Neural progenitor cell (in vitro differentiated cells): ENCODE measurements around a stretch of chr7.

DNA sequence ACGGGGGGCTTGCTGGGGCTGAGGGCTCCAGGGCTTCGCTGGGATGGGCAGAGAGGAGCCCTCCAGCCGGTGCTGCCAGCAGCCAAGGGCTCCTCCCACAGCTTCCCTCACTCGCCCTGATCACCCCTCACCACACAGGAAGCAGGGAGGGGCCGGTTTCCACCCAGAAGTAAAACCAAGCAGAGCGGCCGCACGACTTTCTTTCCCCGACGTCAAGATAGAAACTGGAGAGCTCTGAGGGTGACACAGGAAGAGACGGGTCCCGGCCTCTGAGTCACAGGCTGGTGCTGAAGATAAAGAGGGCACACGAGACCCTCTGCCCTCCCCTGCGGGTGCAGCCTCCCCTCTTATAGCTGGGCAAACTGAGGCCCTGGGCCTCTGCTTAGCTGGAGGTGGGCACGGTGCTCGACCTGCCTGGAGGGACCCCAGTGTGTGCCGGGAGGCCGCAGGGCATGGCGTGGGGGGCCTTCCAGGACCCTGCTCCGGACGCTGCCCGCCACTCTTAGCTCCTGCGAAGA, 31.2 kb downstream of the ADAP1 start:
- RAMPAGE, long total RNA, result no peak

DNA sequence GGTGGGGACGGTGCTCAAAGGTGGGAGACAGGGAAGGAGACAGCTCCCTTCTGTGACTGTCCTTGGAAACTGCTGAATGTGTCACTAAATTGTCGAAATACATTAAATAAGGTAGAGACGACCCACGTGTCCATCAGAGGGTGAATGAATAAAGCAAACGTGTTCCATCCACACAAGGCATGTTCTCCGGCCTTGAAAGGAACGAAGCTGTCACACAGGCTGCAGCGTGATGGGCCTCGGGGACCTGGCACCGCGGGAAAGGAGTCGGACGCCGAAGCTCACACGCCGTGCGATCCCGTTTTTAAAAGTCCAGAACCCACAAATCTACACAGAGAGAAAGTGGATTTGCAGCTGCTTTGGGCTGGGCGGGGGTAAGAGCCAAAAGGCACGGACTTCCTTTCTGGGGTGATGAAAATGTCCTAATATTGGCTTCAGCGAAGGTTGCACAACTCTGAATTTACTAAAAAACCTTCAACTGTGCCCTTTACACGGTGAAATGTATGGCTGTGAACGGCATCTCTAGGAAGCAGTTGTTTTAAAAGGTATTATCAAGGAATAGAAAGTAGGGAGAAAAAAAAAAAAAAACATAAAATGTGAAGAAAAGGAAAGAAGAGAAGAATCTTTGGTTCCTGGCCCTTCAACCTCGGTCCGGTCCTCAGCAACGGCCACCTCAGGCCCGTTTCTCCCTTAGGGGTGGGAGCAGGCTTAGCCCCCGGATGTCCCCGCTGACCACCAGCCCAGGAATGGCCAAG, 23.1 kb downstream of the ADAP1 start:
- RAMPAGE, long total RNA, result no peak

- RAMPAGE, long total RNA, result no peak
Observed at GRCh38 chr7:986000-986895, 3.3 kb downstream of the CYP2W1 start.

GRCh38 chr7:1048767-1049623, 4.6 kb downstream of the GPR146 start:
- RAMPAGE, long total RNA, result no peak

DNA sequence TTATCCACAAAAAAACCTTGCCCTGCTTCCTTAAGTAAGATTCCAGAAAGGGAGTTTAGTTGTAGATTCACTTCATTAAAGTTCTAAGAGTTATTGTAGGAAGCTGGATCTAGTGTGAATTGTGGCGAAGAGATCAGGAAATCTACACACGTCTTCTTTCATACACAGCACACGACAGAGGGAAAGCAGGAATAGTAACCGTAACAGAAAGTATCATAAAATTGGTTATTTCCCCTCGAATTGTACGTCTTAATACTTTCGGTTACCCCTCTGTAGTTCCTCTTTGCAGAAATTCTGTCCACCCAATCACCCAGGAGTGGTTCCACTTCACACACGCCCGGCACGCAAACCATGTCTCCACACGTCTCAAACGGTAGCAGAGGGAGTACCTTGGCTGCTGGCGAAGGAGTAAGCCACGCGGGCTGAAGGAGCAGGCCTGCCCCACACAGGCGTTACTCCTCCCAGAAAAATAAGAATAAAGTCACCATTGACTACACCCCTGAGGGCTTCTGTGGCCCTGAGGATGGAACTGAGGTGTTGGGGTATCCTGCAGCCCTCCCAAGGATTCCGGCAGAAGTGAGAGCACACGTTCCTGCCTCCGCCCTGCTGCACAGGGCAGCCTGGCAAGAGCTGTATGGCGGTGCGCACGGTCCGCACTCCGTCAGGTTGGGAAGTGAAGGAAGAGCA, 17.9 kb downstream of the GPR146 start:
- RAMPAGE, long total RNA, result no peak

- RAMPAGE, long total RNA, result no peak
Observed at GRCh38 chr7:1090219-1090511, 2.3 kb downstream of the GPER1 start.

DNA sequence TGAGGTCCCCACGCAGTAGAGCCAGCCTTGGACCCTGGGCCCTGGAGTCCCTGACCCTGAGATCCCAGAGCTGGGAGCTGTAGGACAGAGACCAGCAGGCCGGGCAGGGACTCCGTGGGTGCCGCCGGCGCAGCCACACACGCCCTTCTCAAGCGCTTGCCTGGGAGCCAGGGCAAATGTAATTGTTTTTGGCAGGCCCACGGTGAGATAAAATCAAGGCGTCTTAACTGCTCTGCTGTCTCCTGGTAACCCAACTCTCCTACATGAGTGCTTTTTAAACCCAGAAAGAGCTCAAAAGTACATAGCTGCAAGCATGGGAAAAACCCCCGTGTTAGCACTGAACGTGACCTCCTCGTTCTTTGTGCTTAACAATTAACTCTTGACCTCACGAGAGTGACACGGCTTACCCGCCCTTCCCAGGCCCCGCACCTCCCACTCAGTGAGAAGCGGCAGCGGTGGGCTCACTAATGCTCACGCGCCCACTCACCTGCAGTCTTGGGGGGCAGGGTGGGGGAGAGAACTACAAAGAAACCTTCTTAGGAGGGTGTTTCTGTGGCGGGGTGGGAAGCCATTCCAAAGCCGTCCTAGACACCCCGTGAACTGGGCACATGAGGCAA, 8.6 kb downstream of the GPER1 start:
- RAMPAGE, long total RNA, result no peak

- RAMPAGE, long total RNA, result no peak
Observed at GRCh38 chr7:1169606-1170296, 9.8 kb upstream of the ZFAND2A start.

- RAMPAGE, long total RNA, result no peak
Observed at GRCh38 chr7:1240096-1241126, 7.7 kb downstream of the UNCX start.

GRCh38 chr7:1447008-1447445, 12.2 kb downstream of the MICALL2 start:
- RAMPAGE, long total RNA, result no peak

- RAMPAGE, long total RNA, result no peak
Observed at GRCh38 chr7:1506108-1506514, 1.9 kb upstream of the INTS1 start.

DNA sequence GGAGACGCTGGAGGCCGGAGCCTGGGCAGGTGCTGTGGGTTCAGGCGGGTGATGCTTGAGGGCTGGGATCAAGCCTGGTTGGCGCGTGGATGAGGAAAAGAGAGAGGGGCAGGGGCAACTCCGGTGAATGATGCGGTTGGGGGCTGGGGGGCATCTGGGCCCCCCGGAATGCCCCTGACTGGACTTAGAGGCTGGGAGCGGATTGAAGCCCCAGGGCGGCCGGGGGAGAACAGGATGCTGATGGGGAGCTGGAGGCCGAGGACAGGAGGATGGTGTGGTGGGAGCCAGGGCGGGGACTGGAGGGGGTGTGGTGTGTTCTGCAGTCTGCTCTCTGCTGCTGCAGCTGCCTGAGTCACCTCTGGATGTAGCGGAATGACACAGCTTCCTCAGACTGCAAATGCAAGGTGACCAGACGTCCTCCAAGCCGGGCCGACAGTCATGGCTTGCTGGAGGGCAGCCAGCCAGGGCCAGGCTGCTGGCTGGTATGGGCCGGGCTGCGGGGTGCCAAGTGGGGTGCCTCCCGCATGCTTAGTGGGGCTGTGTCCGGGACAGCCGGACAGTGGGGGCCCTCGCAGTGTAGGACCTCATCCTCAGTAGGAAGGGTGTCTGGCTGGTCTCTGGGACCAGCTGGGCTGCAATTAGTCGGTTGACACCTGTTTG, 3.3 kb downstream of the MAFK start:
- RAMPAGE, long total RNA, result no peak

- RAMPAGE, long total RNA, result no peak
Observed at GRCh38 chr7:1544720-1545305, 11.2 kb downstream of the TMEM184A start.

DNA sequence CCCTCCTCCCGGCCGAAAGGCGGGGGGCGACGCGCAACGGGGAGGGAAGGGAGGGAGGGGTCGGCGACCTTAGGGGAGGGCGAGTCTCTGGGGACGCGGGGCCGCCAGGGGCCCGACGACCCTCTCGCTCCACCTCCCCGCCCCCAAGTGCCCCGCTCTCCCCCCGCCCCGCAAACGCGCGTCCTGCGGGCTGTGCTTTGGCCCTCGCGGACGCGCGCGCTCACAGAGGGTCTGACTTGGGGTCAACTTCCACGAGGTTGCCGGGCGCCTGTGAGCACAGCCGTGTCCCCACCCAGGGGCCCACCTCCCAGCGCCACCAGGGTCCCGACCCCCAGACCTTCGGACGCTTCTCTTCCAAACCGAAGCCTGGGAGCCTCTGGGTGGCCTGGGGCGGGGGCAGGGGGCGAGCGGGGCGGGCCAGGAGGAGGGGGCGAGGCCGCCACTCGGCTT, 4.9 kb upstream of the ELFN1 start:
- RAMPAGE, long total RNA, result no peak

DNA sequence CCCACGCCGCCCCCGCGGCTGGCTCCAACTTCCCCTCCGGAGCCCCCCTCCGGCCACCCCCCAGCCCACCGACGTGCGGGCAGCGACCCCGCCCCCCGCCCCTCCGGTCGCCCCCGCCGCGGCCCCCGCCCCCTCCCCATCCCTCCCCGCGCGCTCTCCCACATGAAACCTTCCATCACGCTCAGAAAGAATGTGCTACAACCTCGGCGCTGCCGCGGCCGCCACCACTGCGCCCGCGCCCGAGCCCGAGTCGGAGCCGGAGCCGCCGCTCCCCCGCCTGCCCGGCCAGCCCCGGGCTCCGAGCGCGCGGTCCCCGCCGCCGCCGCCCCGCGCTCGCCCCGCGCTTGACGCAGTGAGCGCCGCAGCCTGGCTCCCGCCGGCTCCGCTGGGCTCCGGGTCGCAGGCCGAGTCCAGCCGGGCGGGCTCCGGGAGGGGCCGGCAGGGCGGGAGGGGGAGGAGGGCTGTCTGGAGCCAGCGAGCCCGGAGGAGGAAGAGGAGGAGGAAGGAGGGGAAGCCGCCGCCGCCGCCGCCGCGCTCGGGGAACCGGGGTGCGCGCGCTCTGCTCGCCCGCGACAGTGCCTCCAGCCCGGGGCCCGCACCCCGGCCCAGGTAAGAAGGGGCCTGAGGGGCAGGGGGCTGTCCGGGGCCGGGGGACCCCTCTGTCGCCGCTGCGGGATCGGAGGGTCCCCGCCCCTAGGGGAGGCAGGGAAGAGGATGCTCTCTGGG, 4.4 kb upstream of the ELFN1 start:
- RAMPAGE, long total RNA, result no peak

DNA sequence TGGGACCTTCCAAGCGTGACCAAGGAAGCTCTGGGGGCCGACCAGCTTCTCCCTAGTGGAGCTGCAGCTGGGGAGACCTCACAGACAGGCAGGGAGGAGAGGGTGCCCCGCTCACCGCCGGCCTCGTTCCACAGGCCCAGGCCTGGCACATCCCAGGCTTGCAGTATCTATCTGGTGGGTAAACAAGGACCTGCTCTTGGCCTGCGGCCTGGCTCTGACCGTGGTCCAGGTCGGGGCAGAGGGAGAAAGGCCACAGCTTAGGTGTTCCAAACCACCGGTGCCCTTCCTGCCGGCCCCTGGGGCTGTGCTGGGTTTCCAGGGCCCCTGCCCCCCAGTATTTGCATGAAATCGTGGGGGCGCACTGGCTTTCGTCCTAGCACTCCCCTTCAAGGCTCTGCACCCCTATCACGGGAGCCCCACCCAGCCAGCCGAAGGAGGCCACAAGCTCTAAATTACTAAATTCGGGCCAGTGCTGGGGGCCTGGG, 1.5 kb upstream of the ELFN1 start:
- RAMPAGE, long total RNA, result no peak

GRCh38 chr7:1842176-1842783, 172.2 kb downstream of the ELFN1 start:
- RAMPAGE, long total RNA, result no peak

- RAMPAGE, long total RNA, result no peak
Observed at GRCh38 chr7:1862191-1863000, 192.3 kb downstream of the ELFN1 start.

GRCh38 chr7:1919536-1920241, 249.6 kb downstream of the ELFN1 start:
- RAMPAGE, long total RNA, result no peak

GRCh38 chr7:2037256-2037896, 195.4 kb downstream of the MAD1L1 start:
- RAMPAGE, long total RNA, result no peak